Gastrocnemius medialis (tissue), 3 donors: ENCODE data around the genes TSPAN18 and SLC35C1.

GRCh38 chr11:44726308-44726611 lies 502 bp upstream of the TSPAN18 start:
- PRO-cap = no peak
- RAMPAGE, long total RNA, 3 experiments = no peak in any of the 3 experiments

- PRO-cap = no peak
- RAMPAGE, long total RNA, 3 experiments = no peak in any of the 3 experiments
These were observed at the start of gene TSPAN18 for GRCh38 chr11:44726612-44727826. Gene TSPAN18, plus strand, starts transcription at chr11:44726962.

GRCh38 chr11:45028421-45028922 lies 77.8 kb upstream of the TP53I11 start:
- PRO-cap = no peak
- RAMPAGE, long total RNA, 3 experiments = no peak in any of the 3 experiments

DNA sequence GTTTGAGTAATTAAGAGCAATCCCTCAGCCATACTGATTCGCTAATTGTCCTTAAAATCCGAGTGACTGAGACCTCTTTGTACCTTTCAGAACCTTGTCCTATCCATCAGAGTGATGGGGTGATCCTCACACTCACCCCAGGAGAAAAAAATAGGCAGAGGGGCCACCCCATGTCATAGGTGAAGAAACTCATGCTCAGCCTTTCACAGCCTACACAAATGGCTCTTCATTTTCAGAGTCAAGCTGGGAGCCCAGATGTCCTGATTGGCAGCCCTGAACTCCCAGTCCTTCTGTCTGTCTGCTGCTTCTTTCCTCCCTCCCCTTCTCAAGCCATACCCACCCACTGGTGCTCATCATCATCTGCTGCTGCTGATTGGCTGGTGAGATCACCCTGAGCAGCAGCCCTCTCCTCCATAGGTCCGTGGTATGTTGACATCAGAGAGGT lies 46.2 kb upstream of the PRDM11 start:
- PRO-cap = no peak
- RAMPAGE, long total RNA, 3 experiments = no peak in any of the 3 experiments

GRCh38 chr11:45145394-45145996 lies 944 bp upstream of the PRDM11 start:
- PRO-cap = no peak
- RAMPAGE, long total RNA, 3 experiments = no peak in any of the 3 experiments

DNA sequence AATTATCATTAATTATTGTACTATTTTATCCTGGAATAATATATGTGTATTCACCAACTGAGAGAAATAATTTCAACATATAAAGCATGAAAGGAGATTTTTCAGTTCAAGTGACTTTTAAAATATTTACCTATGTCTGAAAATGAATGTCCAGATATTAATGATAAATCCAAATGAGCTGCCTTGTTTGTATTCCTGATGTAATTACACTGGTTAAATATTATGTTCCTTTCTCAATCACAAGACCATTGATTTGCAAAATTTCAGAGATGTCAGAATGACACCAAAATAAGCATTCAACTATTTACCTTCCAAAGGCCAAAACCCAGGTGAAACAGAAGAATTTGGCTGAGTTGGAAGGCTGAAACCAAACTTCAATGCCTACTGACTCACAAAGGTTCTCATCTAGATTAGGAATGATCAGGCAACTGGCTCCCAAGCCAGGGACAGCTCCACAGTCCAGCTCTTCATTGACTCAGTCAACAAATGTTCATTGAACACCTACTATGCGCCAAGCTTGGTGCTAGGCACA lies 13.5 kb upstream of the SLC35C1 start:
- PRO-cap = no peak
- RAMPAGE, long total RNA, 3 experiments = no peak in any of the 3 experiments

GRCh38 chr11:45804850-45805555 lies at the start of gene SLC35C1:
Gene SLC35C1, plus strand, starts transcription at chr11:45805149.
- PRO-cap = bidirectional peak, plus-strand start at chr11:45805118, minus-strand start at chr11:45805002
- RAMPAGE, long total RNA, 3 experiments = no peak in any of the 3 experiments

DNA sequence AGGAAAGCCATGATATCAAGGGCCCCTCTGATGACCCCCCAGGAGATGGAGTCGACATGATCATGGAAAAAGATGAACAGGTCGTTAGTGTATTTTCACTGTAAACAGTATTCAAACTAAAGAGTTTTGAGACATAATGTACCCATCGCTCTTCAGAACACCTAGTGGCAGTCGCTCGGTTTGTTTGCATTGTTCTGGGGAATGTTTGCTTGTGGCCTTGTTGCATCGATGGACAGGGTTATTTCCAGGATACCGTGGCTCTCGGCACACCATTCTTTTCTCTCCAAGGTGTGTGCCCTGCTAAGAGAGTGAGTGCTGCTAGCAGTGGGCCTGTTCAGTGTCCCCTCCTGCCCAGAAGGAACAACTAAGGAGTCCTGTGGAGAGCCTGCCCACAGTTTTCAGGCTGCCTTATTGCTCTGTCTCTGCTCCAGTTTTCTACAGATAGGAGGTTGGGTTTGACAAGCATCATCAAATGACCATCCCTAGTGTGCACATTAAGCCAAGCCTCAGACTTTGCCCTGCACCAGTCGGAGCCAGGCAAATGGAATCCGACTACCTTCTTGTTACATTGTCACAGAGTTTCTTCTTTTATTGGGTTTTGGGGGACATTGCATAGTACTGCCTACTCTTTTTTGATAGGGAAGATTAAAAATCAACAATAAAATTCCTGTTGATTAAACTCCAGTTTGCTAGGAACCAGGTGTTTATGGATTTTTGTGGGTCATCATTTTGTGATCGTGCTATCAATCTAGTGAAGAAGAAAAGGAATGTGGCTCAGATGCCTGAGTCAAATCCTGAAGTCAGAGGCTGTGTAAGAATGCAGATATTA lies 1.5 kb downstream of the CRY2 start:
- PRO-cap = bidirectional peak, plus-strand start at position 509 of the sequence, minus-strand start at position 413 of the sequence
- RAMPAGE, long total RNA, 3 experiments = no peak in any of the 3 experiments

DNA sequence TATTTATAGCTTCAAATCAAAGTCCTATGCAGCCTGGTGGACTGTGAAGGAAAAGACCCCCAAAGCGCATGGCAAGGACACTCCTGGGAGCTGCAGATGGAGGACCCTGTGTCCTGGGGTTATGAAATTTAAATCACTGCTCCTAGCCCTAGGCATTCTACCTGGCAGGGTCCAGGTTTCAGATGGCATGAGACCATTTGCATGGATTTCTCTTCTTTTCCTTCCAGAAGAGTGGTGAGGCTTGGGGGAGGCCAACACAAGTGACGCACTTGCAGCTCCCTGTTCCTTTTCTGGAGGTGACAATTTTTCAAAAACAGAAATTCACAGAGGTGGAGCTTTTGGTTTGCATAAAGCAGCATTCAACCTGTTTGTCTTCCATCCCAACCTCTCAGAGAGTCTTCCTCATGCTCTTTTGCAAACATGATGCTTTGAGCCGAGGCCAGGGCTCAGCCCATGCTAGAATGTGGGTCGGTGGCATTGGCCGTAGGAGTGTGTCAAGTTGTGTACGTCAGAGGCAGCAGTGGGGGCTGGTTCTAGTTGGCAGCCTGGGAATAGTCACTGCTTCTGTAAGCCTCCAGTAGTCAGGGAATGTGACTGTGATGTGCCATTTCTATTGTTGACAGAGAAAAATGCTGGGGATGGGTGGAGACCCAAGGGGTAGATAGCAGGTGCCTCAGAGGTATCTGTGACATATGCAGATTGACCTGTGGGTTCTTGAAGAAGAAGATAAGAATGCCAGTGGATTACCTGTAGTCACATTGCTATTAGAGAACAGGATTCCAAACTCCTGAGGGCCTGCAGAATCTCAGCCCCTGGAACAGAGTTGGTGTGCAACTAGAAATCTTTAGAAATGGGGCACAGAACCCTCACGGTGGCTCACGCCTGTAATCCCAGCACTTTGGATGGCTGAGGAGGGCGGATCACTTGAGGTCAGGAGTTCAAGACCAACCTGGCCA lies 6.5 kb downstream of the CRY2 start:
- PRO-cap = no peak
- RAMPAGE, long total RNA, 3 experiments = no peak in any of the 3 experiments

DNA sequence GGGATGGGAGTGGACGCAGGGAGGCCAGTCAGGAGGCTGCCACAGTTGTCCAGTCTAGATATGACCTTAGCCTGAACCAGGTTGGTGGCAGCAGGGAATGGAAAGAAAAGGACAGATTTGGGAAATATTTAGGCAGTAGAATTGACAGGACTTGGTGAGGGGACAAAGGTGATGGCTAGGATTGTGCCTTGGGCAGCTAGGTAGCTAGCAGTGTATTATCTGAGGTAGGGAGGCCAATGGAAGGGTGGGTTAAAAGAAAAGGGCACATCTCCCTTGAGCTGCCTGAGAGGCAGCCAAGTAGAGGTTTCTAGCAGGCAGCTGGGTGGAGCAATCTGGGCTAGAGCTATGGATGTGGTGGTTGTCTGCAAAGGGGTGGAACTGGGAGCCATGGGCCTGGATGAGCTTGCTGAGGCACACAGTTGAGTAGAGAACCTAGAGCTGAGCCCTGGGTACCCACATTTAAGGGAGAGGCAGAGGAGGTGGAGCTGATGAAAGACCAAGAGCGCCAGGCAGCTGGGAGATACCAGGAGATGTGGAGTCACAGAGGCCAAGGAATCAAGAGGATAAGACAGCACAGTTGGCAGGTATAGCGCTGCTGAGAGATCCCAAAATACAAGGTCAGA lies 18.8 kb downstream of the CRY2 start:
- PRO-cap = no peak
- RAMPAGE, long total RNA, 3 experiments = no peak in any of the 3 experiments

- PRO-cap = no peak
- RAMPAGE, long total RNA, 3 experiments = no peak in any of the 3 experiments
These were observed 15.7 kb upstream of the MAPK8IP1 start for GRCh38 chr11:45869532-45870378.

GRCh38 chr11:45917051-45917669 lies 517 bp downstream of the PEX16 start:
- PRO-cap = no peak
- RAMPAGE, long total RNA, 3 experiments = no peak in any of the 3 experiments

DNA sequence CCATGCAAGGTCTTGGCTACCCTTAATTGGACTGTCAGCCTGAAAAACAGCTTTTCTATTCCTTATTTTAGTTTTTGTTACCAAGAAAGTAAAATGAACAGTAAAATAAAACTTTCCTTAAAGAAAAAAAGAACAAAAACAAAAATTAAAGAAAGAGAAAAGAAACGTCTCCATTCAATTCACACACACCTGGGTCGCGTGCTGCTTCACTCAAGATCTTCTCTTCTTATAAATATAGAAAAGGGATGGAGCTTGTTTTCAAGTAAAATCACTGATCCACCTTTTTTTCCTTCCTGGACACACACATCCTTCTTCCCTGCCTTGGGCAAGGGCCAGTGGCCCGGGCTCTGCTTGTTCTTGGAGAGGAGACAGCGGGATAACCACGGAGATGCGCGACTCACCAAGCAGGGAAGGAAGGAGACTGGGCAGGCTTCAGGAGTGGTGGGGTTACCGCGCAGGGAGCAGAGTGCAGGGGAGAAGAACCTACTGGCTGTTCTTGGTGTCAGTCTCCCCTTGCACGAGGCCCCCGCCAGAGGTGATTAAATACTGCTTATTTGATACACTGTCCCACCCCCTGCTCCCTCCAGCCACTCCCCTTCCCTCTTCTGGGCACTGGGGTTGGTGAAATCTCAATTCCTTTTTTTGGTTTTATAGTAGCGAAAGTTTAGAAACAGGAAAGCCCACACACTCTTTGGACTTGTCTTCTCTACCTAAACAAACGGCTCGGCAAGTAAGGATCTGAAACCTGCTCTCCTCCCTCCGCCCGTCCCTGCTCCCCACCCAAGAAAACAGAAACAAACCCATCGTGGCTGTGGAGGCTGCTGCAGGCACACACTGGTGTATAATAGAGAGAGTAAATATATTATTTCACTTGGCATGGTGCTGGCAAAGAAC lies 10.6 kb downstream of the LARGE2 start:
- PRO-cap = no peak
- RAMPAGE, long total RNA, 3 experiments = no peak in any of the 3 experiments

DNA sequence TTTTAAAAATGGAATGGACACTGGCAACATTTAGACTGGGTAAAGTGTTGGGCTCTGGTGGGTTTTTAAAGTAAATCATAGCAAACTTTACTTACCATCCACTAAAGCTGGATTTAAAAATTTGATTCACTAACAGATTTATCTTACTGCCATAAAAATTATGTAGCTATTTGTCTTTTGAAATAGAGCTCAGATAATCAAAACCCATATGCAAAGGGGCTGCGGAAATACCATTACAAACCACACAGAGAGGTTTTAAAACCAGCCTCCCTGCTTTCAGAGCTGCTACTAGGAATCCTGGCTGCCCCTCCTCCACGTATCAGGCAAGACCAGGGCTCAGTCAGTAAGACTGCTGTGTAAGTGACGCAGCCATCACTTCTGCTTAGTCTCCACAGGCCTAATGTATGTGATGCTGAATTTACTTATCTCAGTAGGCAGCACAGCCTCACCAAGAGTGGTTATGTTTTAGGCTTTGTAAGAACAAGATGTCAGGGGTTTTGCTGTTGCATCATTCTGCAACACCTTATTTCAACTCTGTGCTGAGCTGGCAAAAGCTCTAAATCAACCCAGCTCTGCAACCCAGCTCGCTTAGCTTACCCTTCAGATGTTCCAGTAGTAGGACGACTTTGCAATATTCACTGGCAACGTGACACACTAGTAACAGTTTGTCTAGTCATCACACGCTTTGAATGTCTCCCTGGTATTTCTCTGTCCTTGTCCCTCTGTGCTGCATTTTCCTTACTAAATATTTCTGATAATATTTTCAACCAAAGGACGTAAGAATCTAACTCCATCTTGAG lies 71.9 kb downstream of the LARGE2 start:
- PRO-cap = no peak
- RAMPAGE, long total RNA, 3 experiments = no peak in any of the 3 experiments

DNA sequence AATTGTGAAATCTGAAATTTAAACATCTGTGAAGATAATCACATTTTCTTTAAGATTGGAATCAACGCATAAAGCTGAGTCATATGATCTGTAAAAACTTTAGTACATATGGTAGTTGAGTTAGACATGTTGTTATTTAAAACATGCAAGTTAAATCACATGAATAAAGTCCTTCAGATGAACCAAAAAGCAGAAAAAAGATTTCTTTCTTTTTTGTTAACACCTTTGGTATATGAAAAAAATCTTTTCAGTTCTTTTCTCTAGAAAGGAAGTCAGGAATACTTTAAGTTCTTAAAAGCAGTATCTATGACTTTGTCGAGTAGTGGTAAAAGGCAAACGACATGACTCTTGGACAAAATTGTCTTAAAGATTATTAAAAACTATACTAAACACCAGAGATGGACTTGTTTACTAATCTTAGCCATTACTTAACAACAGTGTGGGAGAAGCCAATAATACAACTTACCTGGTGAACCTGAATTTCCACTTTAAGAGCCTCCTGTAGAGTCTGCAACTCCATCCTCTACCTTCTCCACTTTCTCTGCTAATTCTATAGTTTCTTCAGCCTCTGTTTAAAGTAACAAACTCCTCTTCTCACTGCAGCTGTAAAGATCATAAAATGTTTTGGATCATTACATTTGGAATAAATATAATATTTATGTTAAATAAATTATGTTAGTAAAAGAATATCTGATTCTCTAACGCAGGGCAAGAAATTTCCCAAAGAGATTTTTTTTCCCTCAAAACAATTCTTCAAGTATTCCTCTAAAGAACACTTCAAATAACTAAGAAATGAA lies 37.4 kb downstream of the PHF21A start:
- PRO-cap = no peak
- RAMPAGE, long total RNA, 3 experiments = no peak in any of the 3 experiments

DNA sequence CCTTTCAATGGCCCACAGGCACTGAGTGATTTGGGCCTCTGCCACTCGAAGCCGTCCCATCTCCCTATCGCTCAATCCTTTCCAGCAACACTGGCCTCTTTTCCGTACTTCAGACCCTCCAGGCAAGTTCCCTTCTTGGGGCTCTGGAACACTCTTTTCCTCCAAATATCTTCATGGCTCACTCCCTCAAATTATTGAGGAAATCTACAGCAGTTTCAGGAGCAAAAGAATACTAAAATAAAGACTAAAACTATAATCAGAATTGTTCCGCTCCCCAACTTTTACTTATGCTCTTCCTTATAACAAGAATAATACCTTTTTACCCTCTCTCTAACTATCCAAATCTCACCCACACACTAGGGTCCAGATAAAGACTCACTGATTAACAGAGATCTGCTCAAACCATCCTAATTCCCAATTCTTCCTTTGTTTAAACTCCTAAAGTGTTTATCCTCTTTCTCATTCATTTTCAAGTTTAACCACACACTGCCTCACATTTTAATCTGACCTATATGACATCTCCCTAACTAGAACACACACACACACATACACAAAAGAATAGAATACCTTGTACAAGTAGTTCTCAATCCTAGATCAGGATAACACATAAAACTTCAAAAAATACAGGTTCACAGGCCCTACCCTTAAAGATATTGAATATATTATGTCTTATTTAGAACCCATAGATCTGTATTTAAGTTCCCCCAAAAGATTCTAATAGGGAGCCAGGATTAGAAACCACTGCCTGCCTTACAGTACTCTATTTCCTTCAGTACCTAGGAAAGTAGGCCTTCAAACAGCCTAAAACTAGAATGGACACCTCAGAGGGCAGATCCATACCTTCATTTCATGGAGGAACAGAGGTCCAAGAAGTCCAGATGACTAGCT lies 23.7 kb downstream of the PHF21A start:
- PRO-cap = no peak
- RAMPAGE, long total RNA, 3 experiments = no peak in any of the 3 experiments

DNA sequence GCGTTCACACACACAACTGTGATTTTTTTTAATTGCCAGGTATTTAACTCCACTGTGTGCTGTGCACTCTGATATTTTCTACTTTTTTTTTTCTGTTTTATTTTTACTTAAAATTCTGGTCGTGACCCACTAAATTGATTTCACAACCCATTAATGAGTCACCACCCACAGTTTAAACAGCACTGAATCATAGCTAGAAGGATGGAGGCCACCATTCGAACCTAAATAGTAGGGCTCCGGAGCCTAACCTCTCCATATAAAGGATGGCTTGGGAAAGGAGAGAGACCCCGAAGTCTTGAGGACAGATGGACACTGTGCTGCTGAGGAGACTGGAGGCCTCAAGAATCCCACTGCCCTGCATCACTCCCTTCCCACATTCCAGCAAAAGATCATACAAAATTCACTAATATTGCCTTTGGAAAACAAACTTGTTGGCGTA lies 21.6 kb downstream of the CREB3L1 start:
- PRO-cap = no peak
- RAMPAGE, long total RNA, 3 experiments = no peak in any of the 3 experiments

GRCh38 chr11:46363565-46364175 lies 16.4 kb downstream of the DGKZ start:
- PRO-cap = bidirectional peak, plus-strand start at chr11:46363875, minus-strand start at chr11:46363678
- RAMPAGE, long total RNA, 3 experiments = start-site peak on the plus strand in 1 of 3 experiments, at chr11:46363562-46363873 at its widest, 10 reads per replicate

- PRO-cap = no peak
- RAMPAGE, long total RNA, 3 experiments = no peak in any of the 3 experiments
These were observed 11.9 kb upstream of the MDK start for GRCh38 chr11:46369378-46370103.

DNA sequence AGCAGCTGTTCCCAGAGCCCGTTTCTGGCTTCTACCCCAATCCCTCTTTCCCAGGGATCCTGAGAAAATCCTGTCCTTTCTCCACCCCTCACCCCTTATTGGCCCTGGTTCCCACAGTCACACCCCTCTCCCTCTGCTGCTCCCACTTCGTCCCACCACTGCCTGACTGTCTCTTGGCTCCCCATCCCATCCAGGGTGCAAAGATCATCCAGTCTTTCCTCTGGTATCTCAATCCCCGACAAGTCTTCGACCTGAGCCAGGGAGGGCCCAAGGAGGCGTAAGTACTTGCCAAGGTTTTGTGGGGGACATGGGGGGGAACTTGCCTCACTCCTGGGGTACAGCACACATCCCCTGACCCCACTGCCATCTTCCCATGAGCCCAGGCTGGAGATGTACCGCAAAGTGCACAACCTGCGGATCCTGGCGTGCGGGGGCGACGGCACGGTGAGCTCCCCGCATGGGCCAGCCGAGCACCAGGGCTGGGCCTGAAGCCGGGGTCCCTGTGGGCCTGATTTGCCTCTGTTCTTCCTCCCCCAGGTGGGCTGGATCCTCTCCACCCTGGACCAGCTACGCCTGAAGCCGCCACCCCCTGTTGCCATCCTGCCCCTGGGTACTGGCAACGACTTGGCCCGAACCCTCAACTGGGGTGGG lies 9.1 kb upstream of the MDK start:
- PRO-cap = no peak
- RAMPAGE, long total RNA, 3 experiments = start-site peak on the plus strand in 1 of 3 experiments, centred at position 320 of the sequence, 6 reads per replicate